AG04449 (cell line): ENCODE measurements around the gene MRTFB.

DNA sequence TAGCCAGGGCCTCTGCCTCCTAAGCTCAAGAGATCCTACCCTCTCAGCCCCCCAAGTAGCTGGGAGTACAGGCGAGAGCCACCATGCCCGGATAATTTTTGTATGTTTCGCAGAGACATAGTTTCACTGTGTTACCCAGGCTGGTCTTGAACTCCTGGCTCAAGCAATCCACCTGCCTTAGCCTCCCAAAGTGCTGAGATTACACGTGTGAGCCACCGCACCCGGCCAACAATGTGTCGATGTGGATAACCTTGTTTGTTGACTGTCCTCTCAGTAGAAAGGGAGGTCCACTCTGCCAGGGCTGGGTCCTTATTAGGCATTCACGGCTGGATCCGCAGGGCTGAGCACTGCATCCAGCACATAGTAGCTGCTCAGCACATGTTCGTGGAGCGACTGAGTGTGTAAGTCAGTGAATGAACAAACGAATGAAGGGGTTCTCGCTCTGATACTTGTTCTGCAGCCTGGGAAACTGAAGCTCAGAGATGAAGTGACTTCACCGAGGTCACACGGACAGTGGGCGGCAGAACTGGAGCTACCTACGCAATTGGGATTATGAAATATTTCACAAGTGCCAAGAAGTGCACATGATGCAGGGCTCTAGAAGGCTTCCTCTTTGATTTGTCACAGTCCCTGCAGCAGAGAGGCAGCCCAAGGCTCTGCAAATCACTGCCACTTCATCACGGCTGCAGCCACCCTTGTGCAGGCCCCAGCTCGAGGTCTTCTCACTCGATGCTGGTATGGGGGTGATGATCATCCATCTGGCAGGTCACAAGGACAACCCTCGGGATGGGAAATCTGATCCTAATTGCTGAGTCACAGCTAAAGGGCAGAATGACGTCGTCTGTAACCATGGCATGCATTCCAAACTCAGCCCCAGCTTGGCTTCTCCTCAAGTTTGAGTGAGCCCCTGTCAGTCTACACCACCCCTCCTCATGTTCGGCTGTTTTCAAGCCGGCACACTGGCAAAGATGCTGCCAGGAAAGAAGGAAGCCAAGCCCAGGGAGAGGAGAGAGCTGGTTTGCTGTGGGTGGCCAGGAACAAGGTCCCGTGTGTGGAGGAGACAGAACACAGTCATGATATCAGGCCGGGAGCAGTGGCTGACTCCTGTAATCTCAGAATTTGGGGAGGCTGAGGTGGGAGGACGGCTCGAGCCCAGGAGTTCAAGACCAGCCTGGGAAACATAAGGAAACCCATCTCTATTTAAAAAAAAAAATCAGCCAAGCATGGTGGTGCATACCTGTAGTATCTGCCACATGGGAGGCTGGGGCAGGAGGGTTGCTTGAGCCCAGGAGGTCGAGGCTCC, 28.0 kb upstream of the SNN start:
- RRBS, result no CpG with 5 or more reads among the region's 30 CpGs

DNA sequence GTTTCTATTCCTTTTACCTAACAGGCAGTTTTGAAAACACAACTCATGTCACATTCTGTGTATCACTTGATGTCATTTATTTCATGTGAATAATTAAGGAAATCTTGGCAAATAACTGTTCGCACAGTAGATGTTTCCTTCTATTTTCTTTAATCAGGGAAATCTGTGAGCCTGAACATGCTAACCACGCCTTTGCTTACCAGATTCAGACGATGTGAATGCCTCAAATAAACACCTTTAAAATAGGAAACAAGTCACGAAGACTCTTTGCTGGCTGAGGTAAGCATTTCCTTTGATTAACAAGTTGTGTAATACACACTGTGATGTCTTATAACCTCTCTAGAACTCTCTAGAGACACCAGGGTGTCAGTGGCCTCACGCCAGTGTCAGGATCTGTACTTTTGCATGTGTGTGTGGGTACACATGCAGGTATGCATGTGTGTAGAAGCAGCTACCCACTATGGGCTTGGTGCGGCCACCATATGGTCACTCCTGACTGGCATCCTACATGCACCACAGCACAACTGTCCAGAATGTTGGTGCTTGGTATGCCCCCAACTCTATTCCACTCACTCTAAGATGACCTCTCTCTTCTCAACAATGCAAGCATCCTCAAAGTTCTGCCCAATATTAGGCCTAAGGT, 26.7 kb downstream of the SNN start:
- RRBS, result no CpG with 5 or more reads among the region's 6 CpGs

GRCh38 chr16:11742924-11743379, 295 bp upstream of the TXNDC11 start:
- RRBS, result 6% methylated on average over 8 of the region's 40 CpGs

GRCh38 chr16:12088083-12088623, 111.6 kb downstream of the SNX29 start:
- RRBS, result no CpG with 5 or more reads among the region's 9 CpGs

GRCh38 chr16:12092537-12093123, 116.1 kb downstream of the SNX29 start:
- RRBS, result no CpG with 5 or more reads among the region's 6 CpGs

DNA sequence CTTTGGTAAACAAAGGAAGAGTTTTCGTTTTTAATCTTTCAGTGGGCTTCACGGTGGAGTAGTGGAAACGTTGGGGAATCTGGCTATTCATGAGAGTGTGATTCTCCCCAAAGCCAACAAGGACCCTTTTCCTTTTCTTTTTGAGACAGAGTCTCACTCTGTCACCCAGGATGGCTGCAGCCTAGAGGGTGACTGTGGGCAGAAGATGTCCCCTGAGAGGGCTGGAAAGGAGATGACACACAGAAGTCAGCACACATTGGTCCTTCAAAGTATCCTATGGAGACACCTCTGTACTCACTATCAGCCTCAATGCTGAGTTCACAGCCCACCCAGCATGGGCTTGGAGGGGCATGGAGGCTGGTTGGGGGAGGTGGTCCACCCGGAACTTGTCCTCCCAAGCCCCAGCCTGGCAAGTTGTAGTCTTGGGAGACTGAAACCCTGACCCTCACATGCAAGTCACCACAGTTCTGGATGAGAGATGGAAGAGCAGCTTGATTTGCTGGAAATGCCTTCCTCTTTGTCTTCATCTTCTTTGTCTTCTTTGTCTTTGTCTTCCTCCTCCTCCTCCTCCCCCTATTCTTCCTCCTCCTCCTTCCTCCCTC, 256.1 kb downstream of the SNX29 start:
- RRBS, result no CpG with 5 or more reads among the region's 4 CpGs

- RRBS, result no CpG with 5 or more reads among the region's 8 CpGs
Observed at GRCh38 chr16:12753927-12754621, 49.6 kb downstream of the CPPED1 start.

DNA sequence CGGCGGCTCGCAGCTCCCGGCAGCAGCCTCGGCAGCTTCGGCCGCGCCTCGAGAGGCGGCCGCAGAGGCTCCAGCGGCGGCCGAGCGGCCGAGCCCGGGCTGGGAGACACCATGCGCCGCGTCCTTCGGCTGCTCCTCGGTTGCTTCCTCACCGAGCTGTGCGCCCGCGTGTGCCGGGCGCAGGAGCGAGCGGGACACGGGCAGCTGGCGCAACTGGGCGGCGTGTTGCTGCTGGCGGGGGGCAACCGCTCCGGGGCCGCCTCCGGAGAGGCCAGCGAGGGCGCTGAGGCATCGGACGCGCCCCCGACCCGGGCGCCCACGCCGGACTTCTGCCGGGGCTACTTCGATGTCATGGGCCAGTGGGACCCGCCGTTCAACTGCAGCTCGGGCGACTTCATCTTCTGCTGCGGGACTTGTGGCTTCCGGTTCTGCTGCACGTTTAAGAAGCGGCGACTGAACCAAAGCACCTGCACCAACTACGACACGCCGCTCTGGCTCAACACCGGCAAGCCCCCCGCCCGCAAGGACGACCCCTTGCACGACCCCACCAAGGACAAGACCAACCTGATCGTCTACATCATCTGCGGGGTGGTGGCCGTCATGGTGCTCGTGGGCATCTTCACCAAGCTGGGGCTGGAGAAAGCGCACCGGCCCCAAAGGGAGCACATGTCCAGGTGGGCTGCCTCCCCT, 701 bp downstream of the SHISA9 start:
- RRBS, result 2% methylated on average over 52 of the region's 74 CpGs

DNA sequence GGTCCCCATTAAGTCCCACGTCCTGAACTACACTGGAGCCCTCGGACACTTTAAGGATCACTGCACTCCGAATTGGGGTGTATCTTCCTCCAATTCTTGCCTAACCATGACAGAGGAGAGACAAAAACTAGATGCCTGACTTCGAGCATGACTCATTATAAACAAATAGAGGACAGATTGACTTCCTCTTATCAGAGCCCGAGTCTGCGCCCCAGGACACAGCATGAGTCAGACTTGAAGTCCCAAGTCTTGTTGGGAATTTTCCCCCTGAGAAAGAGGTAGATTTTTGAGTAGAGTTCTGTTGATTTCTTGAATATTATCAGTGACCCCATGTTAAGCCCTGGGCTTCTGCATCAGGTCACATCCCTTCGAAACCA, 37.8 kb downstream of the ERCC4 start:
- RRBS, result no CpG with 5 or more reads among the region's 7 CpGs

DNA sequence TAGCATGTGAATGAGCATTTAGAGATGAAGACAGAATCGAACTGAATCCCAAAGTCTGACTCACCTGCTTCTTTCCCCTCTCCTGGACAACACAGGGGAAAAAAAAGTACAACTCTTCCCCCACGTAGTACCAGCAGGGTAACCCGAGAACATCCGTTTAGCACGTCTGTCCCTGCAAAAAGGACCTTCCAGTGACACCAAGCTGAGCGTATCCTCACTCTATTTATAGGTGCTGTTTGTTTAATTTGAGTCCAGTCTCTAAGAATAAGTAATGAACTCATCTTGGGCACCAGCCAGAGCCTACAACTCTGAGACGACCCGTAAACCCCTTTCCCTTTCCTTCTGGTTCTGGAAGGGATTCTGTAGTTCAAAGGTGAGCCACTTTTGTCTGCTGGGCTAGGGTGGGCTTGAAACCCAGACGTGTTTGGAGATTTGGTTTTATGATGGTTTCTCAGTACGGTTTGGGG, 74.6 kb downstream of the ERCC4 start:
- RRBS, result no CpG with 5 or more reads among the region's 10 CpGs

DNA sequence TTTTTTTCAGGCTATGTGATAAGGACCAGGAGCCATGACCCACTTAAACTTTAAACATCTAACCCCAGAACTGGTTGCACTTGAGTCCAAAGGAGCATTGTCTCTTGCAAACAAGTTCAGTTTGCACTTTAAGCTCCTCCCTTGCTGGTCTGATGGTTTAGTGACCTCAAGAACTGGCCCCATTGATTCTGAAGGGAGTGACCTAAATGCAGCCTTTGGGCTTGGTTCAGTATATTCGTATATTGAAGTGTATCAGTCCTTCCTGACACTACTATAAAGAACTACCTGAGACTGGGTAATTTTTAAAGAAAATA, 75.3 kb downstream of the ERCC4 start:
- RRBS, result no CpG with 5 or more reads among the region's 1 CpG

DNA sequence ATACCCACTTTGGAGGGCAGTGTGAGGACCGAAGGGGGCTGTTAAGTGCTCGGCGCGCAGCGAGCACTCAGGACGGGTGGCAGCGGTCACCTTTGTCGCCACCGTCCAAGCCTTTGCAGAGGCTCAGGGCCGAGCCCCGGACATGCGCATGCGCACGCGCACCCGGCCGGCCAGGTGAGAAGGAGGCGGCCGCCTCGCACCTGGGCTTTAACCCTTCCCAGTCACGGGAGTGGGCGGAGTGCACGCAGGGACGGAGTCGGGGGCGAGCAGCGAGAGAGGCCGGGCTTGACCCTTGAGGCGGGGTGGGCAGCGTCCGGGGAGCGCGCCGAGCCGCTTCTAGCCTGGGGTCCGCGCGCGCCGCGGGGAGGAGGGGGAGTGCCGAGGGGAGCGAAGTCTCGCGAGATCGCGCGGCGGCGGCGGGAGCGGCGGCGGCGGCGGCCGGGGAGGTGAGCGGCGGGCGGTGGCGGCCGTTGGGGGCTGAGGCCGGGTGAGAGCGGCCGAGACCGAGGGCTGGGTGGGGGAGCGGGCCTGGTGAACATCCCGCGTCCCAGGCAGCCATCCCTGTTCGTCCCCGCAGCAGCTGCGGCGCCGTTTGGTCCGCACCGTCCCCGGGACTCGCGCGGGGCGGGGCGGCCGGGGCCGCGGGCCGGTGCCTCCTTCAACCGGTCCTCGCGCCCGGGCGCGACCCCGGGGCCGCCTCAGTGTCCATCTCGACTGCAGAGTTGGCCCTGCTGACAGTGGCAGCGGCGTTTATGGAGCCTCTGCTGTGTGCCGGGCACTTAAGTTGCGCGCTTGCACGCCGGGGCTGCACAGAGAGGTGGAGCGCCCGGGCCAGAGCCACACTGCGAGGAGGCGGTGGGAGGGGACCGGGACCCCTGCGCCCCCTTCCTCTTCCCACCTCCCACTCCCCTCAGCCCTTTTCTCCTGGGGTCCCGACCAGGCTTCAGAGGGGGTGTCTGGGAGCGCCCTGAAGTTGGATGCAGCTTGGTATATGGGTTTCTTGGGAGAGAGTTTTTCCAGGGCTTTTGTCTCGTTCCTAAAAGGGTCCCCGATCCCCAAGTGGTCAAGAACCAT, at the start of gene MRTFB:
MRTFB (plus strand) TSS at position 400 of the 1,074 bp plus-strand sequence.
- RRBS, result 3% methylated on average over 16 of the region's 112 CpGs

DNA sequence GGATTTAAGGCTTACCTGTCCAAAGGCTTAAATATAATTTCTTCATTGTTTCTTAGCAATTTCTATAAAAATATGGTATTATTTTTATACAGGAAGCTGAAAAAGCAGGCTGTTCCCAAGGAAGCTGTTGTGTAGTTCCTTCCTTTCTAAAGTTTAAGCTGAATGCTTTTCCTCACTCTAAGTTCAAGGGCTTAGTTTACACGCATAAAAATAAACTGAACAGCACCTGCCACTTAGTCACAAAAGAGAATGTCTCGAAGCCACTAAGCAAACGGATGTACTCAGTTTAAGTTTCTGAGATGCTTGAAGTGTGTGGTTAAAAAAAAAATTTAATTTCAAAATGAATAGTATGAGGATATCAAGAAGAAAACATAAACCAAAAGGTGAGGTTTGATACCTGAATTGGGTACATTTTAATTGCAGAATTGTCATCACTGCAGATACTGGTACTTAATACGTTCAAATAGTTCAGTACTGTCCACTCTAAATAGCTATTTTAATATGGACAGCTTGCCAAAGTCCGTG, 38.0 kb downstream of the MRTFB start:
- RRBS, result no CpG with 5 or more reads among the region's 5 CpGs

DNA sequence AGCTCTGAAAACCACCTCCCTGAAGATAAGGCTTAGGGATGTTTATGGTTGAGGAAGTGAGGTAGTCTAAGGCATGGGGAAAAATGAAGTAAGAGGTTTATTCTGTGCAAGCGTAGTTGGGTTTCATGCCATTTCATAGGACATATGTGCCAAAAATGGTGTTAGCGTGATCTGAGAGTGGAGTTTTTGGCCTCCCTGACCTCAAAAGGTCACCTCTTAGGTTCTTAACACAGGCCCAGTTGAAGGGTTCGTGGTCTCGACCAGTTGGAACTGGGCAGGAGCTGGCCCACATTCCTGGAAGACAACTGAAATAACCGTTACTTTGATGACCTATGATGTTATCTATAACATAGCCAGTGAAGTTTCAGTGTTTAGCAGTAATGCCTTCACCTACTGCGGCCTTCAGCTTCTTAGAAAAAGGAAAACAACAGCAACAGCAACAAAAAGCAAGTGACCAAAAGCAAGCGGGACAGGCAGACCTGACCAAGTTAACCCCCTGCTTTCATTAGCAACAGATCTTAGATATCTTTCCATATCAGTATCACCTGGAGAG, 57.1 kb downstream of the MRTFB start:
- RRBS, result no CpG with 5 or more reads among the region's 7 CpGs

DNA sequence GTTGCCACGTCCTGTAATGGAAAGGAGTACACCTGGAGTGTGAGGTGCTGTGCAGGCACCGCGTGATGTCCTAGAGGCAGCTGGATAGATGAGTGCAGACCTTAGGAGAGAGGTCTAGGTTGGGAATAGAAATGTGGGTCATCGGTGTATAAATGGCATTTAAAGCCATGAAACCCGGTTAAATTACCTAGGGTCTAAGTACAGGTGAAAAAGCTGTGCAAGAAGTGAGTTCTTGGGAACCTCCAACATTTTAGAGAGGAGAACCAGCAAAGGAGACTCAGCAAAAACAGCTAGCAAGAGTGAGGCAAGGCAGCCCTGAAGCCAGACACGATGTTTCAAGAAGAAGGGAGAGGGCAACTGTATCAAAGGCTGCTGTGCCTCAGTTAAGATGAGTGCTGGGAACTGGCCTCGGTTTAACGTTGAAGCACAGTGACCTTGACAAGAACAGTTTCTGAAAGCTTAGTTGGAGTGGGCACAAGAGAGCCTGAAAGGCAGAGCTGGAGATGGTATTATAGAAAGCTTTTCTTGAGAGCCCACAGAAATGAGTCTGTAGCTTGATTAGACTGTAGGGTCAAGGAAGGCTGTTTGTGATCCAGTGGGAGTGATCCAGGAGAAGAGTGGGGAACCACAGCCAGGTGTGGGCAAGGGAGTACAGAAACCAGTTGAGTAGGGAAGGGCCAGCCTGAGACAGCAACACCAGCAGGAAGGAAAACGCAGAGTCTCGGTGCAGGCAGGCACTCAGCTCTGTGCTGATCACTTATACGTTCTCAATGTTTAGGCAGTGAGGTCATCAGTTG, 166.1 kb downstream of the MRTFB start:
- RRBS, result no CpG with 5 or more reads among the region's 11 CpGs

- RRBS, result no CpG with 5 or more reads among the region's 76 CpGs
Observed at GRCh38 chr16:14285426-14286184, 214.5 kb downstream of the MRTFB start.

- RRBS, result no CpG with 5 or more reads among the region's 6 CpGs
Observed at GRCh38 chr16:14564730-14565295, 65.2 kb downstream of the PARN start.

DNA sequence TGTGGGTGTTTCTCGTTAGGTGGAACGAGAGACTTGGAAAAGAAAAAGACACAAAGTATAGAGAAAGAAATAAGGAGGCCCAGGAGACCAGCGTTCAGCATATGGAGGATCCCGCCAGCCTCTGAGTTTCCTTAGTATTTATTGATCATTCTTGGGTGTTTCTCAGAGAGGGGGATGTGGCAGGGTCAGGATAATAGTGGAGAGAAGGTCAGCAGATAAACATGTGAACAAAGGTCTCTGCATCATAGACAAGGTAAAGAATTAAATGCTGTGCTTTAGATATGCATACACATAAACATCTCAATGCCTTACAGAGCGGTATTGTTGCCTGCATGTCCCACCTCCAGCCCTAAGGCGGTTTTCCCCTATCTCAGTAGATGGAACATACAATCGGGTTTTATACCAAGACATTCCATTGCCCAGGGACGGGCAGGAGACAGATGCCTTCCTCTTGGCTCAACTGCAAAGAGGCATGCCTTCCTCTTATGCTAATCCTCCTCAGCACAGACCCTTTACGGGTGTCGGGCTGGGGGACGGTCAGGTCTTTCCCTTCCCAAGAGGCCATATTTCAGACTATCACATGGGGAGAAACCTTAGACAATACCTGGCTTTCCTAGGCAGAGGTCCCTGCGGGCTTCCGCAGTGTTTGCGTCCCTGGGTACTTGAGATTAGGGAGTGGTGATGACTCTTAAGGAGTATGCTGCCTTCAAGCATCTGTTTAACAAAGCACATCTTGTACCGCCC, 3.6 kb downstream of the BFAR start:
- RRBS, result no CpG with 5 or more reads among the region's 15 CpGs

GRCh38 chr16:14668598-14669105, 25.5 kb downstream of the PLA2G10 start:
- RRBS, result no CpG with 5 or more reads among the region's 6 CpGs

DNA sequence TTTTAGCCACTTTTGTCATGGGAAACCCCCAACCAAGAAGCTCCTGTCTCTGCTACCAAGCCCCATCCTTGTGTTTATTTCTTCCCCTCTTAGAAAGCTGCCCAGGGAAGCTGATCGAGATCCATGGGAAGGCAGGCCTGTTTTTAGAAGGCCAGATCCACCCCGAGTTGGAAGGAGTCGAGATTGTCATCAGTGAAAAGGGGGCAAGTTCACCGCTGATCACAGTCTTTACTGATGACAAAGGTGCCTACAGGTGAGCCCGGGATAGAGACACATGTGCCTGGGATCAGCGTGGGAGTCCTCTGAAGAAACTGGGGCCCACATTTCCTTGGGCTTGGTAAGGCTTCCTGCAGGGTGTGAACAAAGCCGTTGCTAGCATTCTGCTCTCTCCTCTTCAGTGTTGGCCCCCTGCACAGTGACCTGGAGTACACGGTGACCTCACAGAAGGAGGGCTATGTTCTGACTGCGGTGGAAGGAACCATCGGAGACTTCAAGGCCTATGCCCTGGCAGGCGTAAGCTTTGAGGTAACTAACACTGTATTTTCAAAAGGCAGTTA, 42.8 kb downstream of the NOMO1 start:
- RRBS, result no CpG with 5 or more reads among the region's 11 CpGs